Placental epithelial cell (primary cell): ENCODE results near the gene KIF14.

- CAGE, long polyA plus RNA: no peak
Observed at GRCh38 chr1:200477414-200478731, 68.0 kb upstream of the ZNF281 start.

GRCh38 chr1:200620037-200621138, at the start of gene KIF14:
TSS of gene KIF14 (minus strand) at chr1:200620751.
- CAGE, long polyA plus RNA: no peak

- CAGE, long polyA plus RNA: no peak
Observed at GRCh38 chr1:200749677-200750182, 11.0 kb downstream of the CAMSAP2 start.

DNA sequence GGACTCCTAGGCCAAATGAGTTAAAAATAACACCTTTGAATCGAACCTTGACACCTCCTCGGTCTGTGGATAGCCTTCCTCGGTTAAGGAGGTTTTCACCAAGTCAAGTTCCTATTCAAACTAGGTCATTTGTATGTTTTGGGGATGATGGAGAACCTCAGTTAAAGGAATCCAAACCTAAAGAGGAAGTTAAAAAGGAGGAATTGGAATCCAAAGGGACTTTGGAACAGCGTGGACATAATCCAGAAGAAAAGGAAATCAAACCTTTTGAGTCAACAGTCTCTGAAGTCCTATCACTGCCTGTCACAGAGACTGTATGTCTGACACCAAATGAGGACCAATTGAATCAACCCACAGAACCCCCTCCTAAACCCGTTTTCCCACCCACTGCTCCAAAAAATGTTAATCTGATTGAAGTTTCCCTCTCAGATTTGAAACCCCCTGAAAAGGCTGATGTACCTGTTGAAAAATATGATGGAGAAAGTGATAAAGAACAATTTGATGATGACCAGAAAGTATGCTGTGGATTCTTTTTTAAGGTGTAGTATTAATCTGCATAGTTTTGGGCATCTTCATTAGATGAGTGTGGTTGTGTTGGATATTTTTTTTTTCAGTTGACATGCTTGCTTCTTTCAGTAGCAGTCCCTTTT, 23.0 kb upstream of the GPR25 start:
- CAGE, long polyA plus RNA: no peak

GRCh38 chr1:200852265-200852938, 20.4 kb upstream of the GPR25 start:
- CAGE, long polyA plus RNA: no peak

DNA sequence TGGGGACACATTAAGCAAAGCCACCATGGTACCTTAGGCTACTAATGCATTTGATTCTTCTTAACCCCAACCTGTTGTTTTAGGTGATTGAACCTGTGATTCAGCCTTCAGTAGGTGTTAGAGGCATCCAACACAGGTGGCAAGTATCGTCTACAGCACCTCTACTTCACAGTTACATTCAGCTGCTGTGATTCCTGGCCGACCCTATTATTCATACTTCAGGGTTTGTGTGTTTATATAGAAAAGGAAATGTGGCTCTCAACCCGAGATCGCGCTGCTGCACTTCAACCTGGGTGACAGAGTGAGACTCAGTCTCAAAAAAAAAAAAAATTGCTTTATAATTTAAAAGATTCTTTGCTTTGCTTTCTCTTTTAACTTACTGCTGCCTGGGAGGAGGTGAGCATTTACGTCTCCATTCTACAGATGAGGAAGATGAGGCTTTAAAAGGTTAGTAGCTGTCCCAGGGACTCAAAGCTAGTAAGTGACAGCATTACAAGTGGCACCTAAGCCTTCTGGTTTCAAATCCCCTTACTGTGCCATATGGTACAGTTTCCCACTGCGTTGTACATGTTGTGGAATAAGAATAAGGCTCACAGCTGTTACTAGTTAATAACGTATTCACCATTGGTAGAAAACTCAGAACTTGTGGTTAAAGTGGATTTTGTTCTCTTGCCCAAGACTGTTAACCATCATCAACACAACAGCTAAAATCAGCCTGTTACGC, 9.9 kb upstream of the GPR25 start:
- CAGE, long polyA plus RNA: no peak

- CAGE, long polyA plus RNA: no peak
Observed at GRCh38 chr1:200902502-200903252, 8.0 kb downstream of the INAVA start.

DNA sequence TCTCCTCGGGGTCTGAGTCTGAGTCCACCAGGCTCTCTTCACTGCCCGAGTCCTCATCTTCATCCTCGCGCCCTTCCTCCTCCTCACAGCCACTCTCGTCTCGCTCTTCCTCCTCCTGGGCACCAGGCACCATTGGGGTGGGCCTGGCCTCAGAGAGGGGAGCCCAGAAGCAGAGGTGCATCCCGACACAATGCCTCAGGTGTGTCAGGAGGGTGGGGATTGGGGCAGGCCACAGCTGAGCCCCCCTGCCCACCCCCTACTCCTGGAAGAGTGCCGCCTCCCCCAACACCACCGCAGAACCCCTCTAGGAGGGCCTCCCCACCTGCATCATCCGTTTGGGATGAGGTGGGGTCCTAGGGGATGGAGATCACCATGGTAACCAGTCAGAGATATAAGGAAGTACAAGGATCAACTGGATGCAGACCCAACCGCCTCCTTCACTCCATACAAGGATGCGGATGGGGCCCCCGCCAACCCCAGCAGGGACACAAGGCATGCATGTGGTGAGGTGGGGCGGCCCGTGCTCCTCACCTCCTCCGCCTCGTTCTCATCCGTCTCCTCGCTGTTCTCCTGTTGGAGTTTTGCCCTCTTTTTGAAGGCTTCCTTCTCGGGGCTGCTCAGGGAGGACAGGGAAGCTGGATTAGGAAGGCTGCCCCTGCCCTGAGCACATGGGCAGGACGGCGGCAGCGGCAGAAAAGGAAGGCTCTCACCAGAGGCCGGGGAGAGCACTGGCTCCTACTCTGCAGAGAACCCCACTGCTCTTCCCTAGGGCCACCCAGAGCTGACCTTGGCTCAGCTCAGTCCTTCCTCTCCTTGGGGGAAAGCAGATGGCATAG, 23.9 kb downstream of the KIF21B start:
- CAGE, long polyA plus RNA: no peak

DNA sequence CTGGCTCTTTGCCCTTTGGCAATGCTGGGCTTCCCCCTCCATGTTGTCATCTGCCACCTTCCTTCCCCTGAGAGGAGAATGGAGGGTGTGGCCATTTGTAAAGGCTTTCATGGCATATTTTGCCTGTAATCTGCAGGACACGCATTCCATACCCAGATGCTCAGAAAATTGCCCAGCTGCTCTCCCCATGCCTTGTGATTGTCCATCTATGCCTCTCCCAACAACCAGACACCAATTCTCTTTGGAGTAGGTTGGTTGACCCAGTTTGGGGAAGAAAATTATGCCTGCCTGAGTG, 27.8 kb downstream of the PKP1 start:
- CAGE, long polyA plus RNA: no peak

DNA sequence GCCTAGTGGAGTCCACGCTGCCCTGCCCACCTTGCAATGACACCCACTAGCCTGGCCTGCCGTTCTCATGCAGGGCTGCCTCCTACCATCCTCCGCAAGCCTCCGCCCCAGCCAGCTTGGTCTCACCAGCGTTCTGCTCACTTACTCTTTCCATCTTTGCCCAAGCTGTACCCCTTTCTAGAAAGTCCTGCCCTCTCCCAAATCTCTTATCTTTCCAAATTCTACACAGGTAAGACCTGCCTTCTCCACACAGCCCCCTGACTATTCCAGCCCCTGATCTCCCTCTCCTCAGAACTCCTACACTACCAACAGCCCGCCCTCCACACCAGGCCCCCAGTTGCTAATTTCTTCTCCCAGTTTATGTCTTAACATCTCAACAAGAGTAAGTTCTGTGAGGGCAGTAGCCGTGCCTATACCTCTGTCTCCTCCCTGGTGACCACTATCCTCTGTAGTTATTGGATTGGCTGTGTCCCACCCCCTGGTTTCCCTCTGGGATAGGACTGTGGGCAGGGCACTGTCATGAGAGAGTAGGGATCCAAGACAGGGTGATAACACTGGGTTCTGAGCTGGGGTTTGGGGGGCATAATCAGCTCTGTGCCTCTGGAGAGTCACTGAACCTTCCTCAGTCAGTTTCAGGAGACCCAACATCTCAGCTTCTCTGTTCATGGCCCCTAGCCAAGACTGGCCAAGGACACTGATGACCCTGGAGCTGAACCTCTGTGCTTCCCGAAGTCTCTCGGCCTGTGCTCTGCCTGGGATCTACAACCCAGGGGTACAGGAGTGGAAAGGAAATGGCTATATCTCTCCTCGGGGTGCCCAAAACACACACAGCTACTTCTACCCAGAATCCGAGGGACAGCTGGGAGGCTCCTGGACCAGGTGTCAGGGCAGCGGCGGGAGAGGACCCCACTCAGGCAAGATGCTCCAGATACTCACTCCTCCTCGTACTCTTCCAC, 4.9 kb downstream of the TNNT2 start:
- CAGE, long polyA plus RNA: no peak

DNA sequence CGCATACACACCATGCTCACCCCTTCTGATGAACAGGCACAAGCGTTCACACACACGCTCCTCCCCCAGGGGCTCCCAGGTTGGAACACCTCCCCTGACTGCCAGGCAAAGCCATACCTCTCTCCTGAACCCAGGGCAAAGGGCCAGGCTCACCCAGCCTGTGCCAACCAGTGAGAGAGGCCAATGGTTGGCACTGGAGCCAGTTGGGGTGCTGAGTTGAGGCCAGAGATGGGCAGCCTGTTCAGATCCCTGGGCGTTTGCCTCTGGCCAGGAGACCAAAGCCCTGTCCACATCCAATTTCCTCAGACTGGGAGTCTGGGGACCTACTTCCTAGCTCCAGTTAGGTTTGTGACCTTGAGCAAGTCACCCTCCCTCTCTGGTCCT, 5.7 kb upstream of the LAD1 start:
- CAGE, long polyA plus RNA: no peak

DNA sequence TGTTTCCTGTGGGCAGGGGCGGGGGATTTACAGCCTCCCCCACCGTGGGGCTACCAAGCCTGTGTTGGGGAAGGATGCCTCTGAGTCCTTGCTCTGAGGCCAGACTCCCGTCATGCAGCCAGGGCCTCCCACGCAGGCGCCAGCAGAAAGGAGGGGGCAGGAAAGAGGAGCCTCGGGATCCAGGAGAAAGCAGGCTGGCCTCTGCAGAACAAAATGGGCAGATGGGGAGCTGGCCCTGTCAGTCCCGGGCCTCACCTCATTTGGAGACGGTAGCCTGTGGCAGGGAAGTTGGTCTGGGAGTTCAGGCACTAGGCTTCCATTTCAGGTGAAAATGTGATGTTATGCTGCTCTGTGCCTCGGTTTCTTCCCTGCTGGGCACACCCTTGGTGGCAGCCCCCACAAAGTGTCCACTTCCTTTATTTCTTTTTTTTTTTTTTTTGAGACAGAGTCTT, 17.9 kb downstream of the PHLDA3 start:
- CAGE, long polyA plus RNA: no peak

GRCh38 chr1:201456590-201457456, 12.2 kb downstream of the PHLDA3 start:
- CAGE, long polyA plus RNA: no peak

GRCh38 chr1:201463433-201463892, 5.5 kb downstream of the PHLDA3 start:
- CAGE, long polyA plus RNA: no peak

- CAGE, long polyA plus RNA: no peak
Observed at GRCh38 chr1:201504273-201504848, 2.6 kb downstream of the CSRP1 start.

- CAGE, long polyA plus RNA: no peak
Observed at GRCh38 chr1:201505120-201505845, 1.6 kb downstream of the CSRP1 start.

GRCh38 chr1:201505846-201506456, 972 bp downstream of the CSRP1 start:
- CAGE, long polyA plus RNA: no peak

DNA sequence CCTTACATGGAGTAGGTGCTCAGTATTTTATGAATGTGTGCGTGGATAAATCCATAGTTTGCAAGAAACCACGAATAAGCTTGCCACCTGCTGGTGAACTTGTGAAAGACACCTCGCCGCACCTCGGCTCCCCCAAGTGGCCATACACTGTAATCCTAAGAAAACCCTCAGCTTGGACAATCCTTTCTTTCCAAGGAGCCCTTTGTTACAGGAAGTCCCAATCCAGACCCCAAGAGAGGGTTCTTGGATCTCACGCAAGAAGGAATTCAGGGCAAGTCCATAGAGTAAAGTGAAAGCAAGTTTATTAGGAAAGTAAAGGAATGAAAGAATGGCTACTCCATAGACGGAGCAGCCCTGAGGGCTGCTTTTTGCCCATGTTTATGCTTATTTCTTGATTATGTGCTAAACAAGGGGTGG, 6.1 kb upstream of the CSRP1 start:
- CAGE, long polyA plus RNA: no peak

- CAGE, long polyA plus RNA: no peak
Observed at GRCh38 chr1:201715452-201716342, 113.3 kb upstream of the IPO9 start.

- CAGE, long polyA plus RNA: no peak
Observed at GRCh38 chr1:201740164-201740487, 88.8 kb upstream of the IPO9 start.